Neural cell (in vitro differentiated cells): ENCODE measurements around a stretch of chr1.

DNA sequence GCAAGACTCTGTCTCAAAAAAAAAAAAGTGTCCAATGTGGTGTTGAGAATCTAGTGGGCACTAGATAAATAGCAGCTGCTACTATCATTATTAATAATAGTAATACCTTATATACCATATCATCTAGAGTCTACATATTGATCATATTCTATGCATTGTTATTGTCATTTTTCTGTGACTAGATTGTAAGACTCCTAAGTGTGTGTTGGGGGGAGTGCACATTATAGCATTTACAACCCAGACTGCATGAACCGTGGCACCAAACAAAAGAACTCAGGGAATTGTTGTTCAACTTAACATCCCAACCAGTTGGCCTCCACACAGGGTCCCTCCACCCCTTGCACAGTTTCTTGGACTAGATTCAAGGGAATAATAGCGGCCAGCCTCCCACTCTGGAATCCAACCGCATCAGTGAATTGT is 18.3 kb downstream of the CD34 start:
- RAMPAGE, long total RNA = no peak

DNA sequence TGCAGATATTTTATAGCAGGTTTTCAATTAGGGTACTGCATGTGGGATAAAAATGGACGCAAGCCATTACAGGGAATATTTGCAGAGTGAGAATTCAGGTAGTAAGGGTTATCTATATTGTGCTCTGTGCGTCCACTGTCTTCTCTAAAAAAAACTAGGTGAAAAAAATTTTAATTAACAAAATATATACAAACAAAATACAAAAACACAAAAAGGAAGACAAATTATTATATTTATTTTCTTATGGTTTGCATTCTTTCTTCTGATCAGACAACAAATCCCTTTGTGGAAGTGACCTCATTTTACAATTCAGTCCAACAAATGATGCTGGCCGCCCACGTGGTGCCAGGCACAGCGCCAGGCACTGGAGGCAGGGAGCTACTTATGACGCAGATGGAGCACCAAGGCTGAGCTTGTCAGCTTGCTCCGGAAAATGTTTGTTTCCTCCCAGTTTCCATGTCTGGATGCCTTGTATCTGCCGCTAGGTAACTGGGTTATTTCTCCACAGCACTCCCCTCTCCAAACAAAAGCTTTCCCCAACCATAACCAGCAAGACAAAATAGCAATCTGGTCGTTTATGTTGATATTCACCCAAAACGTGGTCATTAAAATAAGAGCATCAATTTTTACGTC is 30.7 kb upstream of the CD34 start:
- RAMPAGE, long total RNA = no peak

GRCh38 chr1:207956953-207957533 is 46.1 kb upstream of the CD34 start:
- RAMPAGE, long total RNA = no peak

DNA sequence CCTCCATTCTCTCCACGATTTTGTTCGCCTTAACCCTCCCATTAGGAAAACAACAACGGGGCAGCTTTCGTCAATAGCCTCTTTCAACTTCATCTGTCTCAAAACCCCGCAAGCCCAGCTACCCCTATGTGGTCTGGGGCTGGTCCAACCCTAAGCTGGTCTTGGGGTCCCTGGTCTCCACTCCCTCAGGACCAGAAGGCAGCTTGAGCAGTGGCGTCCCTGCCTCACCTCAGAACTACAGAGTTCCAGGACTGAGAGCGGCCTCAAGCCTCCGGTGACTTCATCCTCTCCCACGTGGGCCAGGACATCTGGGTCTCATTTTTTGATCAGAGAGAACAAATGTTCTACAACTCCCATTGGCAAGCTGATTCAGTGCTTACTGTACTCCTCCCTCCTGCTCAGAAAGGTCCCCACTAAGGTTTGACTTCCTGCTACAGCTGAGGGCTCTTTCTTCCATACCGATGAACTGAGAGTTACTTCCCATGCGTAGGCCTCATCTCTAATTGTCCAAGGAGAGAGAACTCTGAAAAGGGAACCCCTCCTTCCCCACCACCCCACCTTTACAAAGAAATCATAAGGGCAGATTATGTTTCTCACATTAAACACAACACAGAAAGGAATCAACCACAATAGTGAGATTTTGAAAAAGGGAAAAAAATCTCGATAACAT is 78.5 kb downstream of the PLXNA2 start:
- RAMPAGE, long total RNA = no peak

- RAMPAGE, long total RNA = no peak
Observed at GRCh38 chr1:208181090-208181456, 63.1 kb downstream of the PLXNA2 start.

- RAMPAGE, long total RNA = no peak
Observed at GRCh38 chr1:208245219-208245669, 1.1 kb upstream of the PLXNA2 start.

DNA sequence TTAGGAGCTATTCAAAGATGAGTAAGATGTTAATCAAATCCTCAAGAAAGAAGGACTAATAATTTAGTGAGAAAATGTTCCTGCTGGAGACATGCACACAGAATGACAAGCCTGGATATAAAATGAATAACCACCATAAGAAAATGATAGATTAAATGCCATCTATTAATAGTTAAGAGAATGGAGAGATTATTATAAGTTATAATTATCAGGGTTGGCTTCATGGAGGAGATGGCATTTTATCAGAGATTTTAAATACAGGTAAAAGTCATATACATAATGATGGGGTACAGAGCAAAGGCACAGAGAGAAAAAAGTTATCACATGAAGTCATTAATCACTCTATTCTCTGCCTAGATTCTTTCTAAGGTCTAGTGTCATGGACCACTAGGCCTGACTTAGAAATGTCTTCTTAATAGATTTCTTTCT is 637.5 kb upstream of the CAMK1G start:
- RAMPAGE, long total RNA = no peak

DNA sequence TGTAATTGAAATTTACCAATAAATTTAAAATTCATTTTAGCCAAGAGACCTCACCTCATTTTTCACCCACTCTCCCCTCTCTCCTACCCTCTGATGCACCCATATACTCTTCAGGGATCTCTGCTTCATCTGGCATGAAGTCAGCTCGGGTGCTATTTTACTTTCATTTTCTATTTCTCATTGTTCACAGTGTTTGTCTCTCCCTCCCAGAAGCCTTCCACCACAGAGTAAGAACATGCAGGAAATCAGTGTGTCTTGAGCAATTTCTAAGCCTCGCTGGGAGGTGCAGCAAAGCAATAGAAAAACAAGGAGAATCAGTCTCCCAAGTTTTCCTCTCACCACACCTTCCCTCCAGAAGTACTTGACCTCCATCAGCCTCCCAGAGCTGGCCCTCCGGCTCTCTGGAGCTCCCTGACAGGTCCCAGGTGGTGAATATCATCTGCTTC is 594.8 kb upstream of the CAMK1G start:
- RAMPAGE, long total RNA = no peak

DNA sequence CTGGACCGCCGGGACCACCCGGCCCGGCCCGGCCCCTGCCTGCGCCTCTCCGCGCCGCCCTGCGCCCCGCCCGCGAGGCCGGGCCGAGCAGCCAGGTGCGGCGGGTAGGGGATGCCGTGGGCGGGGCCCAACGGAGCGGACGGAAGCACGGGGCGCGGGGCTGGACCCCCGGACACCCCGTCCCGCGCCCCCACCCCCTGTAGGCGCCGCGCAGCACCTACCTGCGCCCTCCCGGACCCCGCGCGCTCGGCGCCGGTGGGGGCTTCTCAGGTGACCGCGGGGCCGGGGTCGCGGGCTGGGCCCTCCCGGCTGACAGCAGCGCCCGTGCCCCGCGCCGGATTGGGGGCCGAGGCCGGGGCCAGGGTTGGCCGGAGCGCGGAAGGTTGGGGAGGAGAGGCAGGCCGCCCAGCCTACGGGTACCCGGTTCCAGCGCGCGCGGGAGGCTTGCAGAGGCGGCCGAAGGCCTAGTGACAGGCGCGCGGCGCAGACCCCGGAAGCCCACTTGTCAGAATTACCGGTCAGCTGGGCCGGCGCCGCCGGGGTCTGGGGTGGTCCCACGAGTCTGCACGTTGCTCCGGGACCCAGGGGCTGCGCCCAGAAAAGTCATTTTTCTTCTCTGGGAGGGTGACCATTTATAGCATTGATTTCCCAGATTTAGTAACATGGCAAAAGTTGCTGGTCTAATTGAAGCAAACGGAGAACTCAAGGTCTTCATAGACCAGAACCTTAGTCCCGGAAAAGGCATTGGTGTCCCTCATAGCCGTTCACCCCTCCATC is 351.8 kb upstream of the CAMK1G start:
- RAMPAGE, long total RNA = no peak

DNA sequence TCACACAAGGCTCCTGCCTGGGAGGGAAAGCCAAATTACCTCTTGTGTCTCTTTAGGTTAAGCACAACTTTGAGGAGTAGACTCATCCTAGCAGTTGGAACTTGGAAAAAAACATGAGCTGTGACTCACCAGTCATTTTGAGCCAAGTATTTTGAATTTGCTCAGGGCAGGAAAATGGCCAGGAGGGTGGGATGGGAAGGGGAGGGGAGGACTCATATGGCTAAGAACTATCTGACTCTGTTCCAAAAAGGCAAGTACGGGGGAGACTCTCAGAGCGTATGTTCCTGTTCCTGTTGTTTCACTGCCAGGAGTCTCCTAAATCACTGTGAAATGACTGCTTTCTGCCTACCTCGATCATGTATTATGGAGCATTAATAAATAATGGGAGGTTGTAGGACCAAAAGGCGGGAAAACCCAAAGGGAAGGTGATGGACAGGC is 214.3 kb upstream of the CAMK1G start:
- RAMPAGE, long total RNA = no peak

GRCh38 chr1:209427252-209427605 is 156.3 kb upstream of the CAMK1G start:
- RAMPAGE, long total RNA = no peak

DNA sequence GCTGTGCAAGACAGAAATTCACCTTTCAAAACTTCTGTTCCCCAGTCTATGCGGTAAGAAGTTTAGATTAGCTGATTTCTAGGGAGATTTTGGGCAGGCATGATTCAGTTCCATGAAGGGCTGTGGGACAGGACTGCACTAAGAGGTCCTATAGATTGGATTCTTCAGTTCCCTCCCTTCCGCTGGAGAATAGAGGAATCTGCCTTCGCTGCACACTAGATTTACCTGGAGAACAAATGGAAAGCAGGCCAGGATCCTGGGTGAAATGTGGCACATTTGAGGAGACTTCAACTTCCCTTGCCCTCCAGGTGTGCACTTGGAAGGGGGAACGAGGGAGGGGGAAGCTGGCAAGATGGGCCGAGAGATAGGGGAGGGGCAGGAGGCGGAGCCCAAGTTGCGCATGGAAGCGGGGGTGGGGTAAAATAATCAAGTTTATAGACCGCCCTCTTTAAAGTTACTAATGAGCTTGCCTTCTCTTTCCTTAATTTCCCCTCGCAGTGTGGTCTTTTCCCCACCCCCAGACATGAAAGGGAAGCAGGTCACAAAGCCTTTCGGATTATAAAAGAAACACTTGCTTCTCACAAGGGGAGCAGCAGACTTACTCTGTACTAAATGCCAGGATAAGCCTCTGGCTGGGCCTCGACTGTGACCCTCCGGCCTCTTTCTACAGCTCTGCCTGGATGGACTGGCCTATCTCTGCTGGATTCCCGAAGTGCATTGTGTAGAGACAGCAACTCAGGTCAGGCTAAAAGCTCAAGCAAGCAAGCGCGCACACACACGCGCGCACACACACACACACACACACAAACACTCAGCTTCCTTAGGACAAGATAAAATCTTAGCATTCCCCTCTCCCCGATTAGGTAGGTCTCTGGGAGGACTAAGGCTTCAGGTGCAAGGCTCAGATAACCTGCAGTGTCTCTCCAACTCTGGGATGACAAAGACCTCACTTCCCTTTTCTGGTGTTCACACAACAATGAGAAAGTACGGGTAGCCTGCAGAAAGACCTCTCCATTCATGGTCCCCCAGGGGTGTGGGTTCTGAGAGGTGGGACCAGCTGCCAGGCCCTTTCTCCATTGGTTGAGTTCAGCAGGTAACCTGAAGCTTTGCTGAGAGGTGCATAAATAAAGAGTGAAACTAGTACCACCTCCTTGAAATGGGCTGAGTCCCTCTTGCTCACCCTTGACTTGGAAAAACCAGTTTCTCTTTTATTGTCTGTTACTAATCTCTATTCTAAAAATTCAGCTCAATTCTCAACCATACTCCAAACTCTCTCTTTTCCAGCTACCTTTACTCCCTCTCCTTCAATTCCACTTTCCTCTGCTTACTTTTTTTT is 155.4 kb upstream of the CAMK1G start:
- RAMPAGE, long total RNA = no peak

- RAMPAGE, long total RNA = no peak
Observed at GRCh38 chr1:209642293-209642649, 10.0 kb downstream of the LAMB3 start.

DNA sequence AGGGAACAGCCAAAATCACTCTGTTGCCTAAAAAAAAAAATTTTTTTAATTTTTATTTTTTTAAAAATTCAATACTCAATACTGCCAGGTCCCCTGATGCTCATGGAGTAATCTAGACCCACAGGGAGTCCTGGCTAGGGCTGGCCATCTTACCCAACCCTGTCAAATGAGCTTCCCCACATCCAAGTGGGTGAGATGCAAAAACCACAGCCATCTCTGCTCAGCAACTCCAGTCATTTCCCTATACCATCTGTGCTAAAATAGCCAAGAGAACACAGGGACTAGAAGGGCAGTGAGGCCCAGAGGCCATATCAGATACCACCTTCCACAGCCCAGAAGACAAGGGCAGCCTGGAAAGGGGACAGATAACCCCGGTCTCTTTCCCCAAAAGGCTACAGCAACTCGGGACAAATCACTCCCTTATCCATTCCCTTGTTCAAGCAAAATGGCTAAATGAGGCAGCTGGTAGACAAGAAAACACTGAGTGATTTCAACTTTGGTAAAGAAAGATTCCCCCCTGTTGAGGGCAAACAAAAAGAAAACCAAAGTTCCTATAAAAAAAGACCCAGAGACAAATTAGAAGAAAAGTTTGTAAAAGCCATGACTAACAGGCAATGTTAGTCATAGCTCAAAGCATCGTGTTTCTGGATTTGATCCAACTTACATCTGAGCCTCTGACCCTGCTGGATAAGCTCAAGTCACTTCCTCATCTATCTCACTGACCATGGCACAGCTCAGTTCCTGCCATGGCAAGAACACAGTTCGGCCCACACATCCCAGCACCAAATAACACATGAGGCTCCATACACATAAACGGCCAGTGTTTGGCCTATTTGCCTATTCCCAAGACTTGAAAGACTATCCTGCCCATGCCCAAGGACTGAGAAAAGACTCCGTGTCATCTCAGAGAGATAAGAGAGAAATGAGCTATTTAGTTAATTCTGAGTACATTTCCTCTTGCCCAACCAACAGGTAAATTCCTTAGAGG is 3.1 kb downstream of the LAMB3 start:
- RAMPAGE, long total RNA = no peak

GRCh38 chr1:209676290-209676580 is 1.0 kb downstream of the G0S2 start:
- RAMPAGE, long total RNA = no peak

DNA sequence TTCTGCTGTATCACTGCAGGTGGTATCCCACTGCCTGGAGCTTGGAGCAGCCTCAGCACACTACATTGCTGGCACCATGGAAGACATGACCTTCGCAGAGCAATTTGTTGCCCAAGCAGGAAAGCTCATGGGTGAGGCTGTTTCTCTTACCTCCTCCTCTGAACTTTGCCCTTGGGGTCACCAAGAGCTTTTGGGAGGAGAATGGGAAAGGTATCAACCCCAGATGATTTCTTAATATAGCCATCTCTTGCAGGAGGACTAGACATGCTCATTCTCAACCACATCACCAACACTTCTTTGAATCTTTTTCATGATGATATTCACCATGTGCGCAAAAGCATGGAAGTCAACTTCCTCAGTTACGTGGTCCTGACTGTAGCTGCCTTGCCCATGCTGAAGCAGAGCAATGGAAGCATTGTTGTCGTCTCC is 2.1 kb downstream of the HSD11B1 start:
- RAMPAGE, long total RNA = no peak

- RAMPAGE, long total RNA = no peak
Observed at GRCh38 chr1:209741053-209741638, 14.7 kb upstream of the TRAF3IP3 start.

GRCh38 chr1:209825458-209826554 is 2.0 kb upstream of the UTP25 start:
- RAMPAGE, long total RNA = no peak

- RAMPAGE, long total RNA = no peak
Observed at GRCh38 chr1:209883225-209883925, 54.6 kb upstream of the SYT14 start.

DNA sequence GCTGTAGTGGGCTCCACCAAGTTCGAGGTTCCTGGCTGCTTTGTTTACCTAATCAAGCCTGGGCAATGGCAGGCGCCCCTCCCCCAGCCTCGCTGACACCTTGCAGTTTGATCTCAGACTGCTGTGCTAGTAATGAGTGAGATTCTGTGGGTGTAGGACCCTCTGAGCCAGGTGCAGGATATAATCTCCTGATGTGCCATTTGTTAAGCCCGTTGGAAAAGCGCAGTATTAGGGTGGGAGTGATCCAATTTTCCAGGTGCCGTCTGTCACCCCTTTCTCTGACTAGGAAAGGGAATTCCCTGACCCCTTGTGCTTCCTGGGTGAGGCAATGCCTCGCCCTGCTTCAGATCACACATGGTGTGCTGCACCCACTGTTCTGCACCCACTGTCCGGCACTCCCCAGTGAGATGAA is 146.0 kb downstream of the KCNH1 start:
- RAMPAGE, long total RNA = no peak